AG08470 (cell line): ENCODE data around the gene COA4.

DNA sequence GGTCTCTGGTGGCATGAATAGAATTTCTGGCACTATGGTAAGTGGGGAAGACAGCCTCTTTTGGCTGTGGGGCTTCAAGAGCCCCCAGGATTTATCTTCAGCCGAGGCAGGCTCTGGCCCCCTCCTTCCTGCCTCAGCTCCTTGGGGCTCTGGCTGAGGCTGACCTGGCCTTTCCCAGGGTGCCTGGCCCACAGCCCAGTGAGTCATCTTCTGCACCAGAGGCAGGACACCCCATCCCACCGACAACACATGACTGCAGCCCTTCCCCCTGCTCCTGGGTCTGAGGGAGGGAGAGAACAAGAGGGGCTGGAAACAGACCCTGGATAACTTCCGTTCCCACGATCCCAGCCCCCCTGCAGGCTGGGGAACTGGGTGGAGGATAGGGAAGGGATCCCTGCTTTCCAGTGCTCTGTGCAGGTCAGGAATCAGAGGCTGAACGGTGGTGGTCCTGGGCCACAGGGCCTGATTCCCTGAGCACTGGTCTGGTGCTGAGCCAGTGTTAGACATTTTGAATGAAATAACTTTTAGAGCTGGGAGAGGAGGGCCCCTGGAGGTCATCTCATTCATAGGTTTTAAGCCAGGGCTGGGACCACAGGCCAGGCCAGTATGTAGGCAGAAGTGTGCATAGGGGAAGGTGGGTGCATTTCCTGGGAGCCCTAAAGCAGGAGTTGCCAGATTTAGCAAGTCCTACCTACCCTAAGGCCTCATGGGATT, 26.6 kb downstream of the ARHGEF17 start:
- RRBS, result no CpG with 5 or more reads among the region's 5 CpGs

DNA sequence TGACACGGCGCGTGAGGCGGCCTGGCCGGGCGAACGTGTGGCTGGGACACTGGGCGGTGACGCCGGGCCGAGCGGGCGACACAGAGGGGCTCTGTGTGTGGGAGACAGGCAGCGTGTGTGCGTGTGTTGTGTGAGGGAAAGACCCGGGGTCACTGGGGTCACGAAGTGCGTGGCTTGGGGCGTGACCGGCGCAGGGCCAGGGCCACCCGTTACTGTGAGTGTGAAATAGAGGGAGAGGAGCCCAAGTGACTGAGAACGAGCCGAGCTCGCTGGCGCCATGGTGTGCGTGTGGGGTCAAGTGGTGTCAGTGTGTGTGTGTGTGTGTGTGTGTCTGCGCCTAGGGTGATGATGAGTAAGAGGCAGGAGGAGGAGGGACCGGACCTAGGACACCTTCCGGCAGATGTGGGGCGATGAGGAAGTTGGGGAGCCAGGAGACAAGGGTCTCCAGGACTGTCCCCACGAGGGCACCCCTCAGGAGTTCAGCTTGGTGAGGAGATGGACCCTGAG, 817 bp downstream of the RELT start:
- RRBS, result 1% methylated on average over 11 of the region's 32 CpGs

DNA sequence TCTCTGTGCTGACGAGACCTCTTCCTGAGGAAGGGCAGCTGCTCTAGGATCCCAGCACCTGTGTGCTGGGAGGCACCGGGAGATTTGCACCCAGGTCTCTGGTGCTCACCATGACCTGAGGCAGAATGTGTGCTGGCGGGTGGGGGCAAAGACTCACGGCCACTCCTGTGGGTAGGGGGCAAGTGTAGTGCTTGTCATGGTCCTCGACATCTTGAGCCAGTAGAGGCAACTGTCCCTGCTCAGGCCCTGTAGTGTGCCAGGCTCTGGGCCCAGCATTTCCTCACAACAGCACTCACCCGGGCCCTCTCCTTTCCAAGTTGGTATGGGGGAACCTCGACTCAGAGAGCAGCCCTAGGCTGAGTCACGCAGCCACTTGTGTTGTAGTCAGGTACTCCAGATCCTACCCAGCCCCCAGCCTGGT, 4.0 kb downstream of the RELT start:
- RRBS, result no CpG with 5 or more reads among the region's 8 CpGs

DNA sequence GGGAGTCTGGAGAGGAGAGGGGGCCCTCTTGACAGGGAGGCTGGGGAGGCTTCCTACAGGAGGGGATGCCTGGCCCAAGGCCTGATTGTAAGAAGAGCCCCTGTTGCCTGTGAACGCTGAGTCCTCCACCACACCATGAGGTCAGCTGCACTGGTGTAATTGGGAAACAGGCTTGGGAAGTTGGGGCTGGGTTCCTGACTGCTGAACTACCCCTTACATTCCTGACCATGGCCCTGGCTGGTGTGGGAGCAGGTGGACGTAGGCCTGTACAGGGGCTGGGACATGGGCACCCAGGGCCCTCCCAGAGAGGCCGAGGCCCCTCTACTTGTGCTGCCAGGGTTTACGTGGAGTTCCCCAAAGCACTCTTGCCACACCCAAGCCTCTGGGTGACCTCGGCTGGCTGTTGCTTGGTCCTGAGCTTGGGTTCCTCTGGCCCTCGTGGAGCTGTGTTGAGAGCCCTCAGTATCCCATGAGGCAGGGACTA, 5.4 kb downstream of the RELT start:
- RRBS, result no CpG with 5 or more reads among the region's 6 CpGs

- RRBS, result no CpG with 5 or more reads among the region's 1 CpG
Observed at GRCh38 chr11:73415101-73415472, 38.9 kb downstream of the RELT start.

DNA sequence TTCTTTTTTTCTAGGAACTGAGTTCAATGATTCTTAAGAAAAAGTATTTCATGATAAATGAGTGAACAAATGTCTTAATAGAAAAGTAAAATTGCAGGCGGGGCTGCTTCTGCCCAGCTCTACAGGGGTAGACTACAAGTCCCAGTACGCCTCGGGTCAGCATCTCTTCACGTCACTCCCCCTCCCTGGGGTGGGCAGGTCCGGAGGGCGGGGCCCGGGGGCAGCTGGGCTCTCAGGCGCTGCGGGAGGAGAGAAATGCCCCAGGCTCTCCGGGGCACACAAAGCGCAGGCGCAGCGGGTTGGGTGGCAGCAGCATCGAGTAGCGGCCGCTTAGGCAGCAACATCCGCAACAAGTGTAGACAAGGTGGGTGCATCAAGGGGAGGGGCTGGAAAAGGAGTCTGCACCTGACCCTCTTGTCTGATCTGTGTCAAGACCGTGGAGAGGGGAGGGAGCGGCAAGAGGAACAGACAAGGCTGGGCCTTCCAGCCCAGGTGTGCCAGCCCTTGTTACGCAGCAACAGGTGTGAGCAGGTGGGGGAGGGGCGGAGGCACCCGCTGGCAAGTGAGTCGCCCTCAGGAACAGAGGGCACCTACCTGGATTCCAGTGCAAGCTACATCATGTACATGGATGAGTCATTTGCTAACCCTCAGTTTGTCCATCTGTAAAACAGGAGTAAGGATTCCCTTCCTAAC, 1.1 kb downstream of the PLEKHB1 start:
- RRBS, result no CpG with 5 or more reads among the region's 23 CpGs

GRCh38 chr11:73876240-73877158, at the start of gene COA4:
Gene COA4 (minus strand): TSS chr11:73876846.
- RRBS, result no CpG with 5 or more reads among the region's 55 CpGs

- RRBS, result no CpG with 5 or more reads among the region's 10 CpGs
Observed at GRCh38 chr11:73974744-73975304, 7.8 kb downstream of the UCP2 start.

DNA sequence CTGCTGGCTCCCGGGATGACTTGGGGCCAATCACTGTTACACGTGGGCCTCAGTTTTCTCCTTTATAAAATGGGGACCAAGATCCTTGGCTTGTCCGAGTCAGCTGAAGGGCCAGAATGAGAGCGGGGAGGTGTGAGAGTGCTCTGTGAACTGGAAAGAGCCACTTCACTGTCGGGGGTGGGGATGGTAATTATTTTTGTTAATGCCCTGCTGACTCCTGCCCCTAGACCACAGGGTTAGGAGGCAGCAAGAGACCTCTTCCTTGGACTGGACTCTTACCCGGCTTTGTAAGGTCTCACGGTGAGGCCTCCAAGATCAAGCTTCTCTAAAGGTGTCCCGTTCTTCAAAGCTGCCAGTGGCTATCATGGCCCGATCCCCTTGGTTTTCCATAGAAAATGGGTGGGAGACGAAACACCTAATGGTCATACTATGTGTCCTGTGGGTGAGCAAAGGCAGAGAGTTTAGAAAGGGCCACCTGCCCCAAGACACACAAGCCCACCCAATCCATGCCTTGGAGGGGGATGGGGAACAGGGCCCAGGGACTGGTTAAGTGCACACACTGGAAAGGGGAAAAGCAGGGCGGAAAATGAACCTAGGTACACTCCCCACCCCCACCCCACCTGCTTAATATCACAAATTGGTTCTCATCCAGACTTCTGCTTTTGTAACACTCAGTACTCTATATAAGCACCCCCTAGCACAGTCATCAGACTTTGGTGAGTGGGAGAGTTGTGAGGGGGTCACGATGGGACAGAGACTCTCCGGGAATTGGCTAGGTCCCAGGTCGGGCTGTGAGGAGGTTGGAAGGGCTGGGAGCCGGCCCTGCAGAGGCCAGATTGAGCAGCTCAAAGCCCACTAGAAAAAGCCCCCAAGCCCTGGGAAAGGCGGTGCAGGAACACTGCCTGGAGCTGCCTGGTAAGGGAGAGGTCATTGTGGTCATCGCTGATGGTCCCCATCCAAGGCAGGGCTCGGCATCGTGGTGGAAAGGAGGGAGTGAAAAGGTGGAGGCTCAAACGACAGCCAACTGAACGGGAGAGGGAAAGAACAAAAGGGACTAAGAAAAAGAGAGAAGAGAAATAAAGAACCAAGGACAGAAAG, 1.1 kb downstream of the UCP2 start:
- RRBS, result 77% methylated on average over 4 of the region's 21 CpGs

DNA sequence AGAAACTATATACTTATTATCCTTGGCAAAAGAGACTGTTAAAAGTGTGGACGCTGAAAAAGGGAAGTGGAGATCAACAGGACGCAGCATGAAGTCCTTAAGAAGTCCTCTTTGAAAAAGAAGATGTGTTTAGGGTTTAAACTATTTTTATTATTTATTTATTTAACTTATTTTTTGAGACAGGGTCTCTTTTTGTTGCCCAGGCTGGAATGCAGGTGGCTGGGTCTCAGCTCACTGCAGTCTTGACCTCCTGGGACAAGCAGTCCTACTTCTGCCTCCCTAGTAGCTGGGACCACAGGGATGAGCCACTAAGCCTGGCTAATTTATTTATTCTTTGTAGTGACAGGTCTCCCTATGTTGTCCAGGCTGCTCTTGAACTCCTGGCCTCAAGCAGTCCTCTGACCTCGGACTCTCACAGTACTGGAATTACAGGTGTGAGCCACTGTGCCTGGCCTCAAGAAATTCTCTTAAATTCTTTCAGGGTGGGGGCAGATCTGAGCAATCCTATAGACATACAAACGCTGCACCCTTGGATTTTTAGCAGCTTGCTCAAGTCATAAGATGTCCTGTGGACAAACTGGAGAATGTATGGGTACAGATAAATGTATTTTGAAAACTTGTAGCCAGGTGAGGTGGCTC, 1.8 kb upstream of the UCP2 start:
- RRBS, result no CpG with 5 or more reads among the region's 4 CpGs

- RRBS, result no CpG with 5 or more reads among the region's 3 CpGs
Observed at GRCh38 chr11:73995663-73996417, 13.0 kb downstream of the UCP3 start.

GRCh38 chr11:74022452-74023130, 13.7 kb upstream of the UCP3 start:
- RRBS, result no CpG with 5 or more reads among the region's 10 CpGs

DNA sequence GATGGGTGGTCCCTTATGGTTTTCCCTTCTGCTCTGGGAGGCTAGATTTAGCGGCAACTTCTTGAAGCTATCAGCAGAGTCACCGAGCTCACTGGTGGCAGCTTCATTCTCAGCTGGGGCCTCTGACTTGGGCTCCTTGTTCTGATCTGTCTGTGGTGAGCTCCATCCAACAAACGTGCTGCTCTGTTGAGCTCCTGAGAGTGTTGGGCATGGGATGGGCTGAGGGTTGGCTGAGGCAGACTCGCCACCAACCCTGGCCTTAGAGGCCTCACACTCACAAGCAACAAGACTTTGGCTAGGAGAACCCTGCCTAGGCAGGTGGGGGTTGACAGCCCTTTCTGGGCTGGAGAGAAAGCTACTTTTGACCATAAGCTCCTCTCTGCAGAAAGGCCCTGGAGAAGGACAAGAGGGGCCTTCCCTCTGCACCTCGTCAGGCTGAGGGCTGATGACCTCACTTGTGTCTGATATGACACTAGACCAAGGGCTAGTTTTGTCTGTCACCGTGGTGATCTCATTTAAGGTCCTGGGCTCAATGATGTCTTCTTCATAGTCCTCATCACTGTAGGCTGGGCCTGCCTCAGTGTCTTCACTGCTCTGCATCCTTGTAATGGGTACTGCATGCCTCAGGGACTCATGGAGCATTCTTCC, 24.7 kb upstream of the UCP3 start:
- RRBS, result no CpG with 5 or more reads among the region's 6 CpGs

DNA sequence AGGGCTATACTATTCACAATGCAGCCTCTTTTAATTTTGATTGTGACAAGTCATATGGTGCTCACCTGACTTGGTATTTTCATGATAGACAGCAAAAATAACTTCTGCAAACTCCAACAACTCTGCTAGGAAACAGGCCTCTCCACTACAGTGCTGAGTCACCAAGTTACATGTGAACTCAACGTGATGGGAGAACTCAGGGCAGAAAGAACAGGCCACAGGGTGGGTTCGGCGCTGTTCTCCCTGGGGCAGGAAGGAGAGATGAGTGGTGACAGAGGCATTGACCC, 76.6 kb upstream of the UCP3 start:
- RRBS, result no CpG with 5 or more reads among the region's 3 CpGs

GRCh38 chr11:75195089-75196023, 44.4 kb downstream of the SLCO2B1 start:
- RRBS, result no CpG with 5 or more reads among the region's 7 CpGs

- RRBS, result no CpG with 5 or more reads among the region's 6 CpGs
Observed at GRCh38 chr11:75261915-75262327, 21.3 kb downstream of the TPBGL start.

DNA sequence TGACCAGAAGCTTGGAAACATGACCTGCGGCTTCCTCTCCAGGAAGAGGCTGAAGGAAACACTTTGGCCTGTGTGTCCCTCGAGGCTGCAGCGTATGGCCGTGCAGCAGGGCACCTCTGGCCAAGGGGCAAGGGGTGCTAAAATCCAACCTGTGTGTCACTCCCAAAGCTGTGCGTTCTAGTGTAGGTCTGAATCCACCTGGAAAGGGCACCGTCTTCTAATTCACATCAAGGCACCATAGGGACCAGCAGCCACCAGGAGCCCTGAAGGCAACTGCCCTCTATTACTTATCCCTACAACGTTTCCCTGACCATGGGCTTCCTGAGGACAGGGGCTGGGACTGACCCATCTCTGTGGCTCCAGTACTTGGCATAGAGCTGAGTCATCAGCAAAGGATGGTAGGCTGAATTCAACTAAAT, 22.7 kb downstream of the TPBGL start:
- RRBS, result no CpG with 5 or more reads among the region's 7 CpGs

DNA sequence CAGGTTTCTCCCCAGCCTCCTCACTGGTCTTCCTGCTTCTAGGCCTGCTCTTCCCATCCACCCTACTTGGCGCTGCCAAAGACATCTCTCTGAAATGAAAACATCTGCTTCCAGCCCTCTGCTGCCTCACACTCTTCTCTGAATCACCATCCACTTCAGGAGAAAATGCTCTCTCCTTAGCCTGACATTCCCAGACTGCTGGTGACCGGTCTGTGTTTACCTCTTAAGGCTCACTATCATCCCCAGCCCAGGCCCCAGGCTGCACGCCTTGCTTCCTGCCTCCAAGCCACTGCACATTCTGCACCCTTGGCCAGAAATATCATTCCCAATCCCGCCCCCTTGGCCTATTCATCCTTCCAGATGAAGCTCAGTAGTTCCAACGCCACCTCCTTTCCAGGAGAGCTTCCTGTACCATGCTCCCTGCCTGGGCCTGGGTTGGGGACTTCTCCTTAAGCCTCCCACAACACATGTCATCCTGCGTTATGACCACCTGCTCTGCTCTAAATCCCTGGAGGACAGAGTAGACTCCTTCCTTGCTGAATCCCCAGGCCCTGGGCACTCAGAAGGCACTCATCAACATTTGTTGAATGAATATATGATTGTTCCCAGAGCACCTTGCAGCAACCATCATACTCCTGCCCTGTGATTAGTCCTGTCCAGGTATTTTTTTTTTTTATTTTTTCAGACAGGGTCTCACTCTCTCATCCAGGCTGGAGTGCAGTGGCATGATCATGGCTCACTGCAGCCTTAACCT, 3.4 kb downstream of the ARRB1 start:
- RRBS, result no CpG with 5 or more reads among the region's 6 CpGs

DNA sequence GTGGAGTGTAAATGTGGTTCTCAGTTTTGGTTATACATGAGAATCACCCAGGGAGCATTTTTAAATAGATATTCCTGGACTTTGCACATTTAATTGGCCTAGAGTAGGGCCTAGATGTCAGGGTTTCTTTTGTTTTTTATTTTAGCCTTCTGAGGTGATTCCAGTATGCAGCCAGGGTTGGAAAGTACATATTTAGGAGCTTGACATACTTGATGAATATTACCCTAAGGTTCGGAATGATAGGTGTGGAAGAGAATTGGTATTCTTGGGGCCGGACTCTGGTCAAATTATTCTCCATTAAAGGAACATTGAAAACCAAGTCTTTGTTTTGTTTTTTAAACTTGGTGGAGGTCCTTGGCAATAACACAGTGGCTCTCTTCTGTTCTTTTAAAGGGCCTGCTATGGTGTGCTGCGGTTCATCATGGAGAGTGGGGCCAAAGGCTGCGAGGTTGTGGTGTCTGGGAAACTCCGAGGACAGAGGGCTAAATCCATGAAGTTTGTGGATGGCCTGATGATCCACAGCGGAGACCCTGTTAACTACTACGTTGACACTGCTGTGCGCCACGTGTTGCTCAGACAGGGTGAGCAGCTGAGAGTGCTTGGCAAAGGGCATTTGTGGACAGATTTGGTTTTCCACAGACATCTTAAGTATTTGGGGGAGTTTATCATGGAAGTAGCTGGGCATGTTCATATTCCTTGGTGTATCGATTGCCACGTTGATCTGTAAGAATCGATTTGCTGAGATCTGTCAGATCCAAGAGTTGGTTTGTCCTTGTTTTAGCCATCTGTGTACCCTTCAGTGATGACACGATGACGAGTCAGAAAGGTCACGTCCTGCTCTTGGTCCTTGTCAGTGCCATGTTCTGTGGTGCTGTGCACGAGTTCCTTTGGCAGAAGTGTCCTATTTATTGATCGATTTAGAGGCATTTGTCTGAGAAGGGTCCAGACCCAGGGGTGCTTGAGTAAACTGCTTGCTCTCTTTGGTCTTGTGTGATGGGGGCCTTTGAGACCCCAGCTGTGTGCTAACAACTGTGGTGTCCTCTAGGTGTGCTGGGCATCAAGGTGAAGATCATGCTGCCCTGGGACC, 4.7 kb downstream of the RPS3 start:
- RRBS, result no CpG with 5 or more reads among the region's 17 CpGs

GRCh38 chr11:75427993-75428670, 4.9 kb downstream of the KLHL35 start:
- RRBS, result 65% methylated on average over 8 of the region's 34 CpGs